IMR-90 (cell line): ENCODE data around the genes DCLRE1B, NRAS and SYCP1.

DNA sequence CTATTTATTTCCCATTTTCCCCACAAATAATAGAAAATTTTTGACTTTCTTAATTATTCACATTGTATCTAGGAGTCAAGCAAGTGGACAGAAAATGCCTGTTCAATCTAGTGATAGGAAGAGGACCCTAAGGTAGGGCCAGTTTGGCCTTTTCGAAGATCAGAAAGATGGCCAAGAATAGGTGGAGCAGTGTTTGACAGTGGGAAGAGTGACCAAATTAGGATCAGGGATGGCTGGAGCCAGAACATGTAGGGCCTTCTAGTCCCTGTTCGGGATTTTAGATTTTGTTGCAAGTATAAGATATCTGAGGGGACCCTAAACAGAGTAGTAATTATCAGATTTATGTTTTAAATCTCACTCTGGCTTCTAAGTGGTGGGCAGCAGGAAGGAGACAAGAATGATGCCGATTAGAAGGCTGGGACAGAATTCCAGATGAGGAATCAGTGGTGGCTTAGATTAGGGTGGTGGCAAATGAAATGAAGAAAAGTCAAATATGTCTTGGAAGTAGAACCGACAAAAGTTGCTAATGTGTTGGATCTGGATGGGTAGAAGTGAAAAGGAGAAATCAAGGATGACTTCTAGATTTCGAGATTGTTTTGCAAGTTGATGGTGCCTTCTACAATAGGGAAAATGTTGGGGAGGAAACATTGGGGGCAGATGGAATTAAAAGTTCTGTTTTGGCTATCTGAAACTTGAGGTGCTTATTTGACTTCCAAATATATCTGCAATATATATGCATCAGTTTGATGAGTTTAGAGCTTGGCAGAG is 158.3 kb downstream of the MAGI3 start:
- RRBS, result no CpG with 5 or more reads among the region's 5 CpGs
CAGE:
- cytosol, long polyA plus RNA, result no peak
- long polyA plus RNA, result no peak
- nucleus, long polyA plus RNA, result no peak

DNA sequence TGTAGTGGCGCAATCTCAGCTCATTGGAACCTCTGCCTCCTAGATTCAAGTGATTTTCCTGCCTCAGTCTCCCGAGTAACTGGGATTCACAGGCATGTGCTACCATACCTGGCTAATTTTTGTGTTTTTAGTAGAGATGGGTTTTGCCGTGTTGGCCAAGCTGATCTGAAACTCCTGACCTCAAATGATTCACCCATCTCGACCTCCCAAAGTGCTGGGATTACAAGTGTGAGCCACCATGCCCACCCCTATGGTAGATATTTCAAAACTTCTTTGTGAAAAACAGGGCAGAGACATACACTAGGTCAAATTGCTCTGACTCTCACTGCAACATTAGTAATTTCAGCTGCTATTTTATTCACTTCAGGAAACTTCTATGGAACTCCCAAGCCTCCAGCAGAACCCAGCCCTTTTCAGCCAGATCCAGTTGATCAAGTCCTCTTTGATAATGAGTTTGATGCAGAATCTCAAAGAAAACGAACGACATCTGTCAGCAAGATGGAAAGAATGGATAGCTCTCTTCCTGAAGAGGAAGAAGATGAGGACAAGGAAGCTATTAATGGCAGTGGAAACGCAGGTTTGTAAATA is 174.2 kb downstream of the PHTF1 start:
- RRBS, result no CpG with 5 or more reads among the region's 7 CpGs
CAGE:
- cytosol, long polyA plus RNA, result no peak
- long polyA plus RNA, result no peak
- nucleus, long polyA plus RNA, result no peak

DNA sequence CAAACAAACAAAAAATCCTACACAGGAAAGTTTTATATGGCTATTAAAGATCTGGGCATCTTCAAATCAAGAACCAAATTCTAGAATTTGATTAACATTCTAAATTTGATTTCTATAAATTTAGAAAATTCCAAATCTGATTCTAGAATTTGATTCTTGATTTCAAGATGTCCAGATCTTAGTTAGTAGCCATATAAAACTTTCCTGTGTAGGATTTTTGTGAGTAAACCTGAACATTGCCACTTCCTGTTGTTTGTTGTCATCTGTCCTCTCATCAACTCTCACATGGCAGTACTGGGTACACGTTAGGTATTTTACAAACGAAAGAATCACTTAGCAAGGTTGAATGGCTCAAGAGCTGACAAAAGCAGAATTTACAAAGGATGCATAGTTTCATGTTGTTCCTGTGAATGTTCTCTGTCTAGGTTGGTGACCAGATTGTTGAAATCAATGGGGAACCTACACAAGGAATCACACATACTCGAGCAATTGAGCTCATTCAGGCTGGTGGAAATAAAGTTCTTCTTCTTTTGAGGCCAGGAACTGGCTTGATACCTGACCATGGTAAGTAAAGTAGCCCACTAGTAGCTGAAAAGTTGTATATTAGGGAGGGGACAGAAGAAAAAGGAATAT is 78.4 kb downstream of the PHTF1 start:
- RRBS, result no CpG with 5 or more reads among the region's 3 CpGs
CAGE:
- cytosol, long polyA plus RNA, result no peak
- long polyA plus RNA, result no peak
- nucleus, long polyA plus RNA, result no peak

DNA sequence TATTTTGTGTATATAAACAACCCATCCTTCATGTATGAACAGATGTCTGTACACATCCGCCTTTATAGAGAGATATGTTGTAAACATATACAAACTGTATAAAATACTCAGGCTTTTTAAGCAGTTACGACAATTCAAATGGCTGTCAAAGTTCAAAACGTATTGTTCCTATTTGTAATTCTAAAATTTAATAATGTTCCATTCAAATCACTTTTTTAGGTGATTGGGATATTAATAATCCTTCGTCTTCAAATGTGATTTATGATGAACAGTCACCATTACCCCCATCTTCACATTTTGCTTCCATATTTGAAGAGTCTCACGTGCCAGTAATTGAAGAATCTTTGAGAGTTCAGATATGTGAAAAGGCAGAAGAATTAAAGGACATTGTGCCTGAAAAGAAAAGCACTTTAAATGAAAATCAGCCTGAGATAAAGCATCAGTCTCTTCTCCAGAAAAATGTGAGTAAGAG is 76.6 kb downstream of the PHTF1 start:
- RRBS, result no CpG with 5 or more reads among the region's 5 CpGs
CAGE:
- cytosol, long polyA plus RNA, result no peak
- long polyA plus RNA, result no peak
- nucleus, long polyA plus RNA, result no peak

- RRBS, result no CpG with 5 or more reads among the region's 3 CpGs
CAGE:
- cytosol, long polyA plus RNA, result no peak
- long polyA plus RNA, result no peak
- nucleus, long polyA plus RNA, result no peak
These were observed 16.7 kb downstream of the BCL2L15 start for GRCh38 chr1:113870460-113871246.

DNA sequence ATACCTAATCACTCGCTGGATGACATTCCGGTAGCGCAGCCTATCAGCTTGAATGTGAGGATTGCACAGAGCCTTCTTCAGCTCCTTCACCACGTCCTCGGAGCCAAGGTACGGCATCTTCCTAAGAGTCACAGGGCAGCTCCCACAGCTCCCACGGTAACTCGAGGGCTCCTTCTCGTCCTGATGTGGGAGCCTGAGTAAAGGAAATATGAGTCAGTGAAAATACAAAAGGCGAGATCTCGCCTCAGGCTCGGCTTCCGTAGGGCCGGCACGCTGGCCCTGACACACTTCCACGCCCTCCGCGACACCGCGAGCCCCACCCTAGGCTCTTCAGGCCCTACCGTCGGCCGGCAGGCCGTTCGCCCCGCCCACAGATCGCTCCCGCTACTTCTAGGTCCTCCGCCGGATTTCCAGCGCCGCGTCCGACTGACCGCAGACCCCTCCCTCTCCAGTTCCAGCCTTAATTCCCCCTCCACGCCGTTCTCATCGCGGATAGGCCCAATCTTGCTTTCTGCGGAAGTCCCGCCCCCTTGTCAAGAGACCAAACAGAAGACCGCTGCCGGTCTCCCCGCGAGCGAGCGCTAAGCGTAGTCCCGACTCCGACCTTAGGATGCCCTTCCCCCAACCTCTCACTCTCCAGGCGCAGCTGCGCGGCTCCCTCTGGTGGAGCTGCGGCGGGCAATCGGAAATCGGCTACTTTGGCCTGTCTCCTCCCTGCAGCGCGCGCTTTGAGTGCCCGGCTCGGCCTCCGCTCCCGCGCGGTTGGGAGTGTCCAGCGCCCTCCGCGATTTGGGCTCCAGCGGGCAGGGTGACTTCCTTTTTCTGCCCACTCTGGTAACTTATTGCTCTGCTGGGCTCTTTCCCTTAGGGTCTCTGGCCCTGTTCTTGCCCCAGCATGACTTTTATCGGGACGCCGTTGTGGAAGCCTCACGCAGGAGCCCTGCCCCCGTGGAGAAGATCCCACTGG is at the start of gene DCLRE1B:
DCLRE1B (plus strand) TSS at position 726 of the 967 bp plus-strand sequence.
- RRBS, result 2% methylated on average over 14 of the region's 75 CpGs
CAGE:
- cytosol, long polyA plus RNA, result no peak
- long polyA plus RNA, result no peak
- nucleus, long polyA plus RNA, result start-site peak on the minus strand centred at position 248 of the sequence, 107 bp wide, 439 and 332 reads in 2 replicates; start-site peak on the minus strand centred at position 388 of the sequence, 93 bp wide, 109 and 23 reads in 2 replicates

GRCh38 chr1:113969766-113970689 is 9.2 kb upstream of the OLFML3 start:
- RRBS, result no CpG with 5 or more reads among the region's 8 CpGs
CAGE:
- cytosol, long polyA plus RNA, result no peak
- long polyA plus RNA, result no peak
- nucleus, long polyA plus RNA, result no peak

DNA sequence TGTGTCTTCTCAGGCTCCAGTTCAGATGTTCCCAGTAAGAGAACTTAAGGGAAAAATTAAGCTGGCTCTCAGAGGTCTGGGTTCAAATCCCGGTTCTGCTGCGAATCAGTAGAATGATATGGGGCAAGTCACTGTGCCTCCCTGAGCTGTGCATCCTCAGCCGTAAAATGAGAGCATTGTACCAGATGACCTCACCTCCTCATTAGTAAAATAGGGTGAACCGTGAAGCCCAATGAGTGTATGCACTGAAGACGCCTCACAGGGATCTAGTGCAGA is 36.1 kb downstream of the SYT6 start:
- RRBS, result no CpG with 5 or more reads among the region's 5 CpGs
CAGE:
- cytosol, long polyA plus RNA, result no peak
- long polyA plus RNA, result no peak
- nucleus, long polyA plus RNA, result no peak

GRCh38 chr1:114342418-114342799 is 168.6 kb downstream of the TRIM33 start:
- RRBS, result no CpG with 5 or more reads among the region's 3 CpGs
CAGE:
- cytosol, long polyA plus RNA, result no peak
- long polyA plus RNA, result no peak
- nucleus, long polyA plus RNA, result no peak

GRCh38 chr1:114390436-114391040 is 120.5 kb downstream of the TRIM33 start:
- RRBS, result no CpG with 5 or more reads among the region's 6 CpGs
CAGE:
- cytosol, long polyA plus RNA, result no peak
- long polyA plus RNA, result no peak
- nucleus, long polyA plus RNA, result no peak

DNA sequence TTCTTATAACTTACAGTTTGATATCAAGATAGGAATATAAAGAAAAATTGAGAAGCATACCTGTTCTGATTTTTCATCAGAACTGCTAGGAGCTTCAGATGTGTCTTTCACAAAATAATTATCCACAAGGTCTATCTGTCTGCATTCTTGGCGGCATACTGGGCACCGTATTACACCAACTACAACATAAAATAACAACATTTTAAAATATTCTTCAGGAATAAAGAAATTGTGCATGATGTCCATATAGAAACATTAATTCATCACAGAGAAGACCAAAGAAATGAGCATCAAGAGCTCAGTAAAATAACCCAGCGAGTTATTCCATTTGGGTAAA is 46.8 kb downstream of the TRIM33 start:
- RRBS, result no CpG with 5 or more reads among the region's 3 CpGs
CAGE:
- cytosol, long polyA plus RNA, result no peak
- long polyA plus RNA, result no peak
- nucleus, long polyA plus RNA, result no peak

DNA sequence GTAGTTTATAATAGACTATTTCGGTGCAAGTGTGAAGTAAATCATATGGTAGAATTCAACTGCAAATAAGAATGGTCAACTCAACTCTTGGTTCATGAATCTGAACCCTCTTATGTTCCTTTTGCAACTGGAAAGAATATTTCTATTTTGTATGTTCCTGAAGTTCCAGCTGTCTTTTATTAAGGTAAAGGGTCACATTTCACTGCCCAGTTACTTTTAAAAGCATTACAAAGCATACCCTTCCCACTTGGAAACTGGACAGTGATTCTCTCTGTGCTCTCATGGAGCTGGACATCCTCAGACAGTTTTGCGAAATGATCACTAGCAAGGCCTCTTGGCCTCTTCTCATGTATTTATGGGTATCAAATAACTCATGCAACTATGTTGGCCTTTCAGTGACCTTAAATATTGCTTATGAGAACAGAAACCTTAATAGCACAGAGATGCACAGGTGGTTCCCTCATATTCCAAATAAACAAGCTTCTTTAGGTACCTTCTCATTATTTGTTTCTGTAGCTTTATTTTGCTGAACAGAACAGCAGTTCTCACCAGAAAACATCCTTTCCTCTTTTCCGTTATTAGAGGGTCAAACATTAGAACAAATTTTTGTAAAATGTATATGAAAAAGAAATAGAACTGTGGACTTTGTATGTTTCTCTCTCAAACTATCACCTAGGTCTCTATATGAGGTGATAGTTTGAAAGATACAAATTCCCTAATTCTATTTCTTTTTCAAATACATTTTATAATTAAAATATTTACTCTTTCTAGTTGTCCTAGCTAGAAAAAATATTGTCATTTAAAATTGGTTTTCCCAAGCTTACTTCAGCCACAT is 8.0 kb upstream of the AMPD1 start:
- RRBS, result no CpG with 5 or more reads among the region's 3 CpGs
CAGE:
- cytosol, long polyA plus RNA, result no peak
- long polyA plus RNA, result no peak
- nucleus, long polyA plus RNA, result no peak

DNA sequence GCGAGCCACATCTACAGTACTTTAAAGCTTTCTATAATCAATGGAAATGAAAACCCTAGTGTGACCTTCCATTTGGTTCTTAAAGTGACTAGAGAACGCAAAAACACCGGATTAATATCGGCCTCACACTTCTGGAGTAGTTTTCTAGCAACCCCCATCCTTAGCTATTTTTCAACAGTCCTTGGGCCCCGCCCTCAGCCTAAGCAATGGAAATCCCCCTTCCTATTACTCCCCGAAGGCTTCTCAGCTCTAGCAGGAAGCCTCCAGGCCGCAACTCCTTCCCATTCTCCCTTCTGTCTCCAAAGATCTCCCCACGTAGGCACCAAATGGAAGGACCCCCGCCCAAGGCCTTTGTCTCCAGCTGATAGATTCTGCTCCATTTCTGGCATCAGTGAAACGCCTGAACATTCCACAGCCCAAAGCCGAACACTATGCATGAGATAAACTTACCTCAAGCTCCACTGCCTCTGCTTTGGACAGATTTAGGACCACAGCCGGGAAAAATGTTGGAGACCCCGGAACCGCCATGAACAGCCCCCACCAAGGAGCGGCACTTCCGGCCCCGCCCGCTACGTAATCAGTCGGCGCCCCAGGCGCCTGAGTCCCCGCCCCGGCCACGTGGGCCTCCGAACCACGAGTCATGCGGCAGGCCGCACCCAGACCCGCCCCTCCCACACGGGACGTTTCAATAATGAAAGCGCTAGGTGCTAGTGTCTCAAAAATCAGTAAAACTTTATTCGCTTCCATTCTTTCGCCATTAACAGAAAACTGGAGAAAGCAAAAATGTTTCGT is at the start of gene NRAS:
NRAS (minus strand) TSS at position 564 of the 792 bp plus-strand sequence.
- RRBS, result under 1% methylated on average over 12 of the region's 36 CpGs
CAGE:
- cytosol, long polyA plus RNA, result start-site peak on the minus strand centred at position 509 of the sequence, 101 bp wide, 770 and 1,539 reads in 2 replicates
- long polyA plus RNA, result start-site peak on the minus strand centred at position 509 of the sequence, 101 bp wide, 757 and 617 reads in 2 replicates
- nucleus, long polyA plus RNA, result start-site peak on the minus strand centred at position 525 of the sequence, 102 bp wide, 1,201 and 150 reads in 2 replicates

DNA sequence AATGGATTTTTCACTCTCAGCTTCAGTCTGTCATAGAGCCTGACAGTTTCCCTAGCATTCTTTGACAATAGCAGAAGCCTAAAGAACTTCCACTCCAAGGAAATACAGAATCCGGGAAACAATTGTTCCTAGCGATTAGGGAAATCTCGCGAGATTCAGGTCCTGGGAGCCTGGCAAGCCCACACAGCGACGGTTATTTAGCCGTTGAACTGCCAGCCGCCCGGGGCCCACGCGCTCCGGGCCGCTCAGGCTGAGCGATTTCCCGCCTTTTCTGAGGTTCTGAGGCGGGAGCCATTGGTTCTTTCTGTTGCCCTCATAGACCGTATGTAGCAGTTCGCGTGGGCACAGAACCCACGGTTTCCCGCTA is at the start of gene SYCP1:
SYCP1 (plus strand) TSS at position 223 of the 367 bp plus-strand sequence.
- RRBS, result 47% methylated on average over 7 of the region's 21 CpGs
CAGE:
- cytosol, long polyA plus RNA, result no peak
- long polyA plus RNA, result no peak
- nucleus, long polyA plus RNA, result no peak

- RRBS, result no CpG with 5 or more reads among the region's 11 CpGs
CAGE:
- cytosol, long polyA plus RNA, result no peak
- long polyA plus RNA, result no peak
- nucleus, long polyA plus RNA, result no peak
These were observed 26.7 kb downstream of the TSPAN2 start for GRCh38 chr1:115062347-115063211.

- RRBS, result no CpG with 5 or more reads among the region's 4 CpGs
CAGE:
- cytosol, long polyA plus RNA, result no peak
- long polyA plus RNA, result no peak
- nucleus, long polyA plus RNA, result no peak
These were observed 20.2 kb downstream of the TSPAN2 start for GRCh38 chr1:115069194-115069501.

- RRBS, result no CpG with 5 or more reads among the region's 10 CpGs
CAGE:
- cytosol, long polyA plus RNA, result no peak
- long polyA plus RNA, result no peak
- nucleus, long polyA plus RNA, result no peak
These were observed 95.8 kb upstream of the VANGL1 start for GRCh38 chr1:115545632-115546652.

DNA sequence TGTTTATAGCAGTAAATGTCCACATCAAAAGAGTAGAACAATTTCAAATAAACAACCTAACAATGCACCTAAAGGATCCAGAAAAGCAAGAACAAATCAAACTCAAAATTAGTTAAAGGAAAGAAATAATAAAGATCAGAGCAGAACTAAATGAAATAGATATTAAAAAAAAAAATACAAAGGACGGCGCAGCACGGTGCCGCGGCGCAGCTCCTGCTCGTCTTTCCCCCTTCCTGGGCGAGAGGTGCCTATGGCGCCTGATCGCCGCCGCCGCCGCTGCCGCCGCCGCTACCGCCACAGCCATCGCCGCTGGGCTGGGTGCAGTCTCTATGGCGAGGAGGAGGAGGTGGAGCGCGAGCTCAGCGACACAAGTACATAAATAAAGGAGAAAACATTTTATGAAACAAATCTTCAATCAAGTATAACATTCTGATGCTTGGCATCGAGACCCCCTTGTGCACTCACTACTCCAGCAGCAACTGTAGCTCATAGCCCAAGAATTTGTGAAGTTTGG is 77.6 kb upstream of the VANGL1 start:
- RRBS, result no CpG with 5 or more reads among the region's 25 CpGs
CAGE:
- cytosol, long polyA plus RNA, result no peak
- long polyA plus RNA, result no peak
- nucleus, long polyA plus RNA, result no peak

GRCh38 chr1:115642329-115643172 is 781 bp downstream of the VANGL1 start:
- RRBS, result 2% methylated on average over 25 of the region's 61 CpGs
CAGE:
- cytosol, long polyA plus RNA, result no peak
- long polyA plus RNA, result no peak
- nucleus, long polyA plus RNA, result no peak

DNA sequence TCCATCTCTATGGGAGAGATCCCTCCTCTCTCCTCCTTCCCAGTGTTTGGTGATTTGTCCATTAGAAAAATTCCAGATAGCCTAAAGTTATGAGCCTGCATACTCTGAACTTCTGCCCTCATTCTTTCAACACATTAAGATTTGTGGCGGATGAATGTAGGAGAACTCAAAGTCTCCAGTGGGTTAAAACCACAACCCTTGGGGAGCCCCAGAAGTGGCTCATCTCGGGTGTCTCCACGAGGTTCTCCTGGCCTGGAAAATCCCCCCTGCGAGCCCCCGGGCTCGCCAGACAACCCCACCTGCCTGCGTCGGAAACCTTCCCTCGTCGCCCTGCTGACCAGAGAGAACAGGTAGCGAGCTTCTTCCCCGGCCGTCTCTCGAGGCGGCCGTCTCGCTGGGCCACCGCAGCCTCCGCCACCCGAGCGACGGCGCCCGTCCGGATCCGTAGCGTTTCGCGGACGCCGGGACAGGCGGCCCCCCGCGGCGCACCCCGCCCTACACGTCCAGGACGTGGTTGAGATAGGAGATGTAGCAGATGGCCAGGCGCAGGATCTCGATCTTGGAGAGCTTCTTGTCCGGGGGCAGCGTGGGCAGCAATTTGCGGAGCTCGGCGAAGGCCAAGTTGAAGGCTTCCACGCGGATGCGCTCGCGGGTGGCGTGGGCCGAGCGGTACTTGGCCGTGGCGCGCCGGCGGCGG is 3.3 kb downstream of the NHLH2 start:
- RRBS, result 3% methylated on average over 34 of the region's 59 CpGs
CAGE:
- cytosol, long polyA plus RNA, result no peak
- long polyA plus RNA, result no peak
- nucleus, long polyA plus RNA, result no peak